AG09309 (cell line): ENCODE measurements around a stretch of chr11.

DNA sequence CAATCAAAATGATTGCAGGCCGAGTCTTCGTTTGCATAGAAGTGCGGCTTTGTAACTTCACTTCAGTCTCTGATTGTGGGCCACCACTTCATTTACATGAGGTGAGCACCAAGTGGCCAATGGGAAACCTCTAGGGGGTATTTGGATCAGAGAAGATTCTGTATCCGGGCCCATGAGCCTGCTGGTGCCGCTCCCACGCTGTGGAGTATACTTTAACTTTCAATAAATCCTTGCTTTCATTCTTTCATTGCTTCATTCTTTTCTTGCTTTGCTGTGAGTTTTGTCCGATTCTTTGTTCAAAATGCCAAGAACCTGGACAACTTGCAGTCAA is 50.9 kb upstream of the ZBED5 start:
- RRBS: no CpG with 5 or more reads among the region's 7 CpGs

GRCh38 chr11:11149549-11150776 is 203.1 kb downstream of the CSNK2A3 start:
- RRBS: no CpG with 5 or more reads among the region's 14 CpGs

- RRBS: no CpG with 5 or more reads among the region's 4 CpGs
These were observed 181.8 kb downstream of the CSNK2A3 start for GRCh38 chr11:11171205-11171762.

GRCh38 chr11:11569923-11570309 is 51.9 kb downstream of the GALNT18 start:
- RRBS: no CpG with 5 or more reads among the region's 9 CpGs

GRCh38 chr11:11840940-11841607 is 698 bp upstream of the USP47 start:
- RRBS: no CpG with 5 or more reads among the region's 19 CpGs

GRCh38 chr11:11910964-11911788 is 69.4 kb downstream of the USP47 start:
- RRBS: no CpG with 5 or more reads among the region's 3 CpGs

- RRBS: no CpG with 5 or more reads among the region's 4 CpGs
These were observed 59.9 kb downstream of the DKK3 start for GRCh38 chr11:11948244-11949207.

DNA sequence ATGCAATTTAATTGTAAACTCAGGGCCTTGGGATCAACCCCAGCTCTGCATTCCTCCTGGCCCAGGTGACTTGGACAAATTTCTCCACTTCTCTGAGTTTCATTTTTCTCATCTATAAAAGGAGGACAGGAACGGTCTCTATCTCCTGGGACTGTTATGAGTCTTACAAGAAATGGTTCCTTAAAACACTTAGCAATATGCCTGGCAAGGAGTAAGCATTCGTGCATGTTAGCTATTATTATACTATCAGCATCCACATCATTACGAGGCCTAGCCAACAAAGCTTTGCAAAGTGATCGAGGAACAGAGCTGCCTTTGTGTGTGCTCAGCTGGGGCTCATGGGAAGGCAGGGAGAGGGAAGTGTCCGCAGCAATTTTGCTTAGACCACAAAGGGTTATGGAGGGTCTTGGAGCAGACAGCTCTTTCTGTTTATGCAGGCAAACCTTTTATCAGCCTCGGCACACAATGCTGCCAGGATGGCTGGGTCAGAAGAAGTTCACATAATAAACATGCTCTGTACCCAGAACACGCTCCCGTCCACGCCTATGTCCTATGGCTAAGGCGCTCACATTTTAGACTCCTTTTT is 10.8 kb upstream of the DKK3 start:
- RRBS: no CpG with 5 or more reads among the region's 10 CpGs

- RRBS: no CpG with 5 or more reads among the region's 2 CpGs
These were observed 45.6 kb upstream of the DKK3 start for GRCh38 chr11:12054049-12054392.

- RRBS: no CpG with 5 or more reads among the region's 8 CpGs
These were observed 15.1 kb upstream of the MICAL2 start for GRCh38 chr11:12095131-12095760.

GRCh38 chr11:12113022-12113792 is 2.8 kb downstream of the MICAL2 start:
- RRBS: no CpG with 5 or more reads among the region's 12 CpGs

DNA sequence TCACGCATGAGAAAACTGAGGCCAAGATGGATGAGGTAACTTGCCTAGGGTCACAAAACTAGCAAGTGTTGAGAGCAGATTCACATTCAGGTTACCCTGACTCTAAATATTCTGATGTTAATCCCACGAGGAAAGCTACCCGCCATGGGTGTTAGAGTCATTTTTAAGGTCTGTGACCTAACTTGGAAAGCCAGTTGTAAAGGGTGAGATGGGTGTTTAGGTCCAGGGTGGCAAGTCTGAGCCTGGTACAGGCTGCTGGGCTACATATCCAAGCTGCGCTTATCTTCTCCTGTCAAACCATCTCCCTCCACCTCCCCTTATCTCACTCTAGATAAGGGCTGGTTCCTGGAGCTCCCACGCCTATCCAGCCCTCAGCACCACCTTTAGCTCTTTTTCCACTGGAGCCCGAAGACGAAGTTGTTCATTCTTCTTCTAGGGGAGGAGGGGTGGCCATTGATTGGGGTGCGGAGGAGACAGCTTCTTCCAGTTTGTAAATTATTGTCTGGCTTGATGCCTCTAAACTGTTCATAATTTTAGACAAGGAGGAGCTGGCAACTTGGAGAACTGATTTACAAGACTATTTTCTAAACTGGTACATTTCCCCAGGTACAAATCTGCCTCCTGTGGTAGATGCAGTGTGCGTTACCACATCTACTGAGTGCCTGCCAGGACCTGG is 48.5 kb downstream of the MICAL2 start:
- RRBS: no CpG with 5 or more reads among the region's 9 CpGs

- RRBS: 38% methylated on average over 3 of the region's 19 CpGs
These were observed 56.7 kb downstream of the MICAL2 start for GRCh38 chr11:12166939-12167732.

DNA sequence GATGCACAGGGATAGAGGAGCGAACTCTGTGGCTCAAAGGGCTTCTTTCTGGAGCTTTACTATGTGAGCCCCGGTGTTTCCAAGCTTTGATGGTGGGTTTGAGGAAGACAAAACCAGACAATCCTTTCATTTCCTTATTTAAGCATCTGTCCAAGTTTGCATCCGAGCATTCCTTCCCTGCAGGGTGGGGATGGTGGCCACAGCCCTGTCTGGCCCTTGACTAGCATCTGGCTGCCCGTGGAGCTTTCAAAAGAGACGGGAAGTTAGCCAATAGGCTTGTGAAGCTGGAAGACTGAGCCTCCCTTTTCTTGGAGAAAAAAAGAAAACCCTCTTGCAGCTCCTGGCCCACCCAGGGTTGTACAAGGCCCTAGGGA is 60.5 kb downstream of the MICAL2 start:
- RRBS: no CpG with 5 or more reads among the region's 5 CpGs

- RRBS: no CpG with 5 or more reads among the region's 17 CpGs
These were observed 90.6 kb downstream of the MICAL2 start for GRCh38 chr11:12200679-12201664.

GRCh38 chr11:12226875-12227177 is 116.4 kb downstream of the MICAL2 start:
- RRBS: no CpG with 5 or more reads among the region's 7 CpGs

GRCh38 chr11:12234369-12234759 is 124.0 kb downstream of the MICAL2 start:
- RRBS: no CpG with 5 or more reads among the region's 1 CpG

DNA sequence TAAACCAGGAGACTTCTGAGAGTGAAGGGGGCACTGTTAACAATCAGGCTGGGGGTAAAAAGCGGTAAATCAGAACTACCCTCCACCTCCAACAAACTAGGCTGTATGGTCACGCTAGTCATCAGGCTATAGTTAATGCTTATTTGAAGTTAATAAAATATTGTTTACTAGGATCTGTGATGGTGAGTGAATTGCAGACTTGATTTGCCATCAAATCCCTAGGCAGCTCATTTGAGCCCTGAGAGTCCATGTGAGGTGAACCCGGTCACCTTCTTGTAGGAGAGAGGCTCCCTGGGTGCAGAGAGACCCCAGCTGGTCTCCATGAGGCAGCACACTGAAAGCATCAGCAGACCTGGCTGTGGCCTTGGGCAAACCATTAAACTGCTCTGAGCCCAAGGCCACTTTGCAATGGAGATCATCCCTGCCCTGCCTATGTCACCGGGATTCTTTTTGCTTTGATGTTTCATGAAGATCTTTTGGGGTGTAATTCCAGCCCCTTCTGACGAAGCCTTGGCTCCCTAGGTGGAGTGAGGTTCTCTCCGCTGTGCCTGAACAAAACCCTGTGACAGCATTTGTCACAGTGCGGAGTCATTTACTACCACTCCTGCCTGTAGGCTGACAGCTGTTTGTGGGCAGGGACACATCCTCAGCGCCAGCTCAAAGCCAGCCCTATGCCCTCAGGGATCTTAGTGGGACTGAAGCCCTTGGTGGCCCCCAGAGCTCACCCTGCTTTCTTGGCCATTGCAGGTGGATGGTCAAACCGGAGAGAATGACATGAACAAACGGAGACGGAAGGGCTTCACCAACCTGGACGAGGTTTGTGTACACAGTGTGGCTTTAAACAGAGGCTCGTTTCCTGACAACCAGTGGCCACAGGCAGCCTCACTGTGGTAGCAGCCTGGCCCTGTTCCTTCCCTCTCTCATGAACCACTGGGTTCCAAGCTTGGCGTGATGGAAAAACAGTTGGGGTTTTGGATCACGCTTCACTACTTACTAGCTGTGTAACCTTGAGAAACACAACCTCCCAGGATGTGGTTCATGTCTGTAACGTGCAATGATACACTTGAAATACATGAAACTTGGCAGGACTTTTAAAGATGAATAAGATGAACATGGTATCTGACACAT is 125.4 kb downstream of the MICAL2 start:
- RRBS: no CpG with 5 or more reads among the region's 16 CpGs

GRCh38 chr11:12274386-12275629 is 102.6 kb upstream of the PARVA start:
- RRBS: no CpG with 5 or more reads among the region's 21 CpGs

DNA sequence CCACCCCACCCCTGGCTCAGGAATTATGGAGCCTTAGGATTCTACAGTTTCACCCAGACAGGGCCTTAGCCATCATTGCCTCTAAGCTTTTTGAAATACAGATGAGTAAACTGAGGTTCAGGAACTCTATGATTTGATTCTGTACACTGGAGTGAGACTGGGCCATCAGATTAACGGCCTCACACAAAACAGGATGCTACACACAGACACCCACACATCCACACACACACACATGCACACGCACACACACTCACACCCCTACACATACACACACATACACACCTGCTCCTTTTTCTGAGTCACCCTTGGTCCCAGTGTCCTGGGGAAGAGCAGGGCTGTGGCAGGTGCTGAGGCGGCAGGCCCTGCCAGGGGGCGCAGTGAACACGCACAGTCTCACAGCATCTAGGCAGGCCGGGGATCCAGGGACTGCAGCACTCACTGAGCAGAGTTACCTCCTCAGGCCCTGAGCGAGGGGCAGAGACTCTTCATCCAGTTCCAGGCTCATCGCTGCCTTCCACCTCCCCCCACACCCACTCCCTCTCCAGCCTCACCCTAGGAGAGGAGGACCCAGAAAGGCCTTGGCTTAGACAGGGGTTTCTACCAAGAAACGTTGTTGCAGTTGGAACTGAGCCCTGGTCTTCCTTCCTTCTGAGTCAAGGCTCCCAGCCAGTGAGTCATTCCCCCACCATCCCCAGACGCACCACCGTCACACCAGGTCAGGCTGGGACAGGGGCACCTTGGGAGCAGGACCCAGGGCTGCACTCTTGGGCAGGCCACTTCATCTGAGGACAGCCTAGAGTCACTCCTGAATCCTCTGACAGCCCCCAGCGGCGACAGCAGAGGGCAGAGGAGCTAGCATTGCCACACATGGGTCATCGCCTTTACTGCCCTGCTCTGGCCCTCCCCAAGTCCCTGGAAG is 89.7 kb upstream of the PARVA start:
- RRBS: no CpG with 5 or more reads among the region's 14 CpGs